HCT116 (cell line): ENCODE data around the gene WDR72.

- RRBS, result no CpG with 5 or more reads among the region's 3 CpGs
These were observed 87.5 kb upstream of the MYO5C start for GRCh38 chr15:52382968-52383599.

DNA sequence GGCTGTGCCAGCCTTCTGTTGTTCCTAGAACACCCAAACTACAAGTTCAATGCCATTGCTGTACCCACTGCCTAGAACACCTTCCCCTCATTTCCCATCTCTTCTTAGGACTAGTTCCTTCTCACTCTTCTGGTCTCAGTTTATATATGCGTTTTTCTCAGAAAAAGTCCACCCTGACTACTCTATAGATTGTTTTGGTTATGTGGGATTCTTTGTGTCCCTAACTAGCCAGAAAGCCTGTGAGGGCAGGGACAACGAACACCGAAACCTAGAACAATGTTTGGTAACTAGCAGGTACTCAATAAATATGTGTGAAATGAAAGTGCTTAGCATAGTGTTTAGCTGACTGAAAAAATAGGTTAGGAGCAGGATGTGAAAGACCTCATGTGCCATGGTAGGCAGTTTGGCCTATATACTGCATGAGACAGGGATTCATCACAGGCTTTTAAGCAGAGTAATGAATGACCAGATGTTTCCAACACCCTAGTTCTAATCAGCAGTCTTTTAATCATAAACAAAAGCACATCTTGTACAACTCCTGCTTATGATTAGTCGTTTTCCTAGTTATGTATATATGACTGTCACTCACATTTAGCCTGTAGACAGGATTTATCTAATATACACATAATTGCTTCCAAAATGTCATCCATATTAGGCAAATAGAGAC is 64.2 kb downstream of the MYO5A start:
- RRBS, result no CpG with 5 or more reads among the region's 4 CpGs

GRCh38 chr15:52548832-52550050 is 19.6 kb downstream of the ARPP19 start:
- RRBS, result no CpG with 5 or more reads among the region's 5 CpGs

DNA sequence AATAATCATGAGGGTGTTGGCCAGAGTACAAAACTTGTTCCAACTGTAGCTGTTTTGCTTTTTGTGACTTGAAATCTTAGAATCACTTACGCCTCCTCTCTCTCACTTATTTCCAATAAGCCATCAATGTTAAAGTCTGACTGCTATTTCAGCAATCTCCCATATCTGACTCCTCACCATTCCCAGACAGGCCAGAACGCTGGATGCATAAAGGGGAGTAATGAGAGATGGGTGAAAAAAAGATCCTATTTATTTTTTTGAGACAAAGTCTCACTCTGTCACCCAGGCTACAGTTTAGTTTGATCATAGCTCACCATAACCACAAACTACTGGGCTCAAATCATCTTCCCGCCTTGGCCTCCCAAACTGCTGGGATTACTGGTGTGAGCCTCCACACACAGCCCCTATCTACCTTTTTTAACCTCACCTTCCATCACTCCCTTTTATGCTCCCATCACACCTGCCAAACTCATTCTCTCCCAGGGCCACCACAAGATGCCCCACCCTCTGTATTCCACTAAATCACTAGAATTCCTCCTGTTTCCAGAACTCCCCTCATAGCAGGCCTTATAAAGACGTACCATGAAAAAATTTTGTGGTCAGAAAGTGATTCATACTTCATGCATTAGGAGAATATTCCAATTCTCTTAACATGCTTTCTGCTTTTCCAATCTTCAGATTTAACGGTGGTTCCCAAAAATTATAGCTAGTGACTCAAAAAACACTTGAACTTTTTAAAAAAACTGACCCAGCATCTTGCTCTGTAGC is 36.4 kb downstream of the ATOSA start:
- RRBS, result no CpG with 5 or more reads among the region's 5 CpGs

DNA sequence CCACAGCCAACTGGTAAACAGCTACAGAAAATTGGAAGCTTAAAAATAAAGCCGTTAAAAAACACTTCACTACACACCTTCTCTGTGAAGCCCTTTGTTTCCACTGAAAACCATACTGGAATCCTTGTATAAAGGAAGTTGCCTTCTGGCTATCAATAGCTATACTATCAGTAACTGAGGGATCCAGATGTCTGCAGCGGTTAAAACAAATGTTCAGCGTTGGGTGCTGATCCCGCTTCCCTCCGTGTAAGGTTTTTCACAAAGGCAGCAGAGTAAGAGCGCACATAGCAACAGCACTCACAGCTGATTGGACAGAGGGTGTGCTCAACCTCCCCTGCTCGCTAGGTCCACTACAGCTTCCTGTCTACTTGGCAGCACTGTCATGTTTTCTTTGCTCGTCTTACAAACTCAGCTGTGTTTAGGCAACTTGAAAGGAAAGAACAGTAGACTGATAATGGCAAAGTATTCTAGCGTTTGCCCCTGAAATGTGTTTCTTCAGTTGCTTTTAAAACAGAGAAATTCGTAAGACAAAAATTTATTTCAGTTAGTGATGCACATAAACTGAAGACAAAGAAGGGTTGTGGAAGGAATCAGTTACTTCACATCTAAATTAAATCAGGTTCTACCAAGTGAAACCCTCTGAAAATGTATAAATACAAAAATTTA is 27.3 kb downstream of the ATOSA start:
- RRBS, result no CpG with 5 or more reads among the region's 10 CpGs

DNA sequence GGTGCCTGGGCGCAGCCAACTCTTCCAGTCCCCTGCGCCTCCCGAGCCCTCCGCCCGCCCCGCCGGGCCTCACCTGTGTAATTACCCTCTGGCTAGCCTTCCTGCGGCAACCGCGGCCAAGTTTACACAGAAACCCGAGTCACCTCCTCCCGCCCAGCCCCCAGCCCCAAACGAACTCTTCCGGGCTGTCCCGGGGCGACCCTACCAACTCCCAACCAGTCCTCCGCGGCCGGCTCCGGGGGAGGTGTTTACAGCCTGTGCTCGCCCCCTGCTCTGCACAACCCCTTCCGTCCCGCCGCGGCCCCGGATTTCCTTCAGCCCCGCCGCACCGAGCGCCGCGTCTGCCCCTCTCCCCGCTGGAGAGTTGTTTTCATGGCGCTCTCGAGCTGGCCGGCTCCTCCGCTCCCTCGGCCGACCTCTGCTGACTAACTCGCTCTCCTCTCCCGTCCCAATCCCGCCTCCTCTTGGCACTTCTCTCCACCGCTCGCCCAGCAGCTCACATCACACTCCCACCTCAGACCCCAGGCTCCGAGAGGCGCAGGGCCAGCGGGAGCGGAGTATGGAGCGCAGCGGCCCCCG is 600 bp downstream of the ATOSA start:
- RRBS, result under 1% methylated on average over 18 of the region's 51 CpGs

DNA sequence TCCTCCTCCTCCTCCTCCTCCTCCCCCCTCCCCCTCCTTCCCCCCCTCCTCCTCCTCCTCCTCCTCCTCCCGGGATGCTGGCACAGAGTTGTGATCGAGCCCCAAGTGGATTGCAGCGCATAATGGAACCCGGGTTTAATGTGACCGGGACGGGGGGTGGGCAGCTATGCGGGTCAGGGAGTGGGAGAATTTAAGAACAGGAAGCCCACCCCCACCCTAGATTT is 496 bp upstream of the ATOSA start:
- RRBS, result 2% methylated on average over 4 of the region's 7 CpGs

- RRBS, result no CpG with 5 or more reads among the region's 1 CpG
These were observed 31.1 kb upstream of the ATOSA start for GRCh38 chr15:52710245-52710692.

DNA sequence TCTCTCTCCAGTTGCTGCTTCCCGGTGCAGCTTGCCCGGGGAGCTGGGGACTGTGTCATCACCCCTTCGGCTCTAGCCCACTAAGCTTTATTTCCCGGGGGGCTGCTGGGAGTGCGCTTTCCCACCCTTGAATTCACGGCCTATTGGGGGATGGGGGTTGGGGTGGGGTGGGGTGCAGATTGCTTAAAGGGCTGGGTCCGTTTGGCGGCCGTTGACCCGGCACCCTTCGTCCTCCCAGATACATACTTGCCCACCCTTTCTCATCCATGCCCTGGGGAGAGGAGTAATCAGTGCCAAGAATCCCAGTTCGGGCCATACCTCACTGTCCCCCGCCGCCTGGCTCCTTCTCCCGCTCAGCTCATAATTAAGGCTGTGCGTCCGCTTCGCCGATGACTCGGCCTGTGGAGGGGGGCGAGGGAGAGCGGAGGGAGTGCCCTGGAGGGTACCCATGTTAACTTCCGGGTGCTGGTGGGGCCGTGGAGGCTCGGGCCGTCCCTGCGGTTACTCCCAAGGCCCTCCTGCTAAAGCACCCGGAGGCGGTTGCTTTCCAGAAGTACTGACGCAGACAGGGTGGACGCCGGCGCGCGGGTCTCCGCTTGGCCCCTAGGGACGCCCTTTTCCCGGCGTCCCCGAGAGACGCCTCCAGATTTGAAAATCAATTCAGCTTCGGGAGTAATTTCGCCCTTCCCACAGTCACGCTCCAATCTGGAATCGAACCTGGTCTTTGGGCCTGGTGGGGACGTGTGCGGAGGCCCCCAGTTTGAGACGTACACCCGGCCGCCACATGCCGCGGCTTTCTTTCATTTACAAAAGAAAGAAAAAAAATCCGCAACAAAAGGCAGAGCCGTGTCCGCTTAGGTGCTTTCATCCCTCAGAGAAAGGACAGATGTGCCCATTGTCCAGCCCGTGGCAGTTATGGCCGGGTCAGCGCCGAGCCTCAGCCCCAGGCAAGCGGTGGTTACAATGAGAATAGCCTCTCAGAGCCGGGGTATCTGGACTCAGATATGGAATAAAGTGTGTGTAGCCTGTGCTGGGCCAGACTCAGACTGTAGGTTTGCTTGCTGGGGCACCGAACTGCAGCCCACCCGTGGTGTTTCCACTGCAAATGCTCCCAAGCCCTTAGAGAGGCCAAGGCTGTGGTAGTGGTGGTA is 950 bp upstream of the ONECUT1 start:
- RRBS, result 85% methylated on average over 24 of the region's 63 CpGs

DNA sequence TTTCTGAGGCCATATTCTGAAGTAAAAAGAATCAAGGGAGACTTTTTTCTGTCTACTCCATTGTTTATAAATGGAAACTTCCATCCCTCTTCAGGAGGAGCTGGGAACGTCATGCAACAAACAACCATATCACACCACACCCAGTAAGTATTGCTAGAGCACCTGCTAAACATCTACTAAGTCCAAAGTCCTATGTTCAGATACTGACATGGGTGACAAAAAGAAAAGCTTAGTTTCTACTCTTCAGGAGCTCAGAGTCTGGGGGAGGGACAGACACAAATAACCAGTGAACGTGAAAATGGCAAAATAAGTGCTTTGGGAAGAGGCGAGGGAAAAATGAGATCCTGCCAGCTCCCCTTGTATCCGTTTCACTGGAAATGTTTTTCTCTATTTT is 324.9 kb upstream of the ONECUT1 start:
- RRBS, result no CpG with 5 or more reads among the region's 4 CpGs

- RRBS, result no CpG with 5 or more reads among the region's 2 CpGs
These were observed 325.5 kb upstream of the ONECUT1 start for GRCh38 chr15:53115564-53116058.

DNA sequence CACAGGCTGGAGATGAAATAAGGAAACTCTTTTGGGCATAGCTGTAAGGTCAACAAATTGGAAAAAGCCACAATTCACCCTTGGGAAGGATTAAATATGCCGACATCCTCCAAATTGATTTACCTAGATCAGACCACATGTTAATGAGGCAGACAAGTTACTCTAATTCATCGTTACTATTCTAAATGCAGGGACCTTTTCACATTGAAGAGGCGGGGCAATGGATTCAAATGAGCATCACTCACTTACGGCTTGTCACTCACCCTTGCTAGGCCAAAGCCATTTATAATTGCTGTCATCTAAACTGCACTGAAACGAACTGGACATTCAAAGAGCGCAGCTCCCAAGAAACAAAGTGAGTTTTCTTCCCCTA is 314.0 kb downstream of the WDR72 start:
- RRBS, result no CpG with 5 or more reads among the region's 6 CpGs

- RRBS, result no CpG with 5 or more reads among the region's 45 CpGs
These were observed at the start of gene WDR72 for GRCh38 chr15:53759389-53759950. Gene WDR72, minus strand, starts transcription at chr15:53759663.

GRCh38 chr15:54820727-54821065 is 376.0 kb downstream of the RSL24D1 start:
- RRBS, result no CpG with 5 or more reads among the region's 3 CpGs

- RRBS, result no CpG with 5 or more reads among the region's 1 CpG
These were observed 21.4 kb downstream of the RAB27A start for GRCh38 chr15:55268125-55268606.

GRCh38 chr15:55497811-55498765 is 9.9 kb downstream of the DNAAF4 start:
- RRBS, result no CpG with 5 or more reads among the region's 50 CpGs

- RRBS, result 100% methylated on average over 1 of the region's 16 CpGs
These were observed 6.3 kb upstream of the DNAAF4 start for GRCh38 chr15:55514304-55514864.

GRCh38 chr15:55526577-55526776 is 18.4 kb upstream of the DNAAF4 start:
- RRBS, result no CpG with 5 or more reads among the region's 4 CpGs

DNA sequence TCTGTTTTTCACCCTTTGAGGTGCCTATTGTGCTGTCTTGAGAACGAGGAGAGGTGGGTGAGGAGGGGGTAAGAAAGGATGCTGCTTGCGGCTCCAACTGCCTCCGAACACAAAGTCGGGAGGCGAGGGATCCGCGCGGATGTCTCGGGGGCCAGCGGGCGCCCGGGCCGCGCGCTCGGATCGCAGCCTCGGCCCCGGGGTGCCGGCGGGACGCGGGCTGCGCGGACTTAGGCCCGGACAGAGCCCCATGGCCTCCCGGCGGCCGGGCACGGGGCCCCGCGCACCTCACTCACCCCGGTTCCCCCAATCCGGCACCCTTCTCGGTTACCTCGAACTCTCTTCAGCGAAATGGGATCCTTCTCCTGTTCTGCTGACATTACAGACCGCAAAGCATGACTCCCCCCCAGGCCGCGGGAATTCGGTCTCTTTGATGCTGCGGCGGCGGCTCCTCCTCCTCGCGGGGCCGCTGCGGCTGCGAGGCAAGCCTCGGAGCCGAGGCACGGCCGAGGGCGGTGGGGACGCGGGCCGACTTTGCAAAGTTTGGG is 566 bp downstream of the PYGO1 start:
- RRBS, result no CpG with 5 or more reads among the region's 57 CpGs